Heart left ventricle (tissue), 7 donors: ENCODE measurements around a stretch of chr5.

DNA sequence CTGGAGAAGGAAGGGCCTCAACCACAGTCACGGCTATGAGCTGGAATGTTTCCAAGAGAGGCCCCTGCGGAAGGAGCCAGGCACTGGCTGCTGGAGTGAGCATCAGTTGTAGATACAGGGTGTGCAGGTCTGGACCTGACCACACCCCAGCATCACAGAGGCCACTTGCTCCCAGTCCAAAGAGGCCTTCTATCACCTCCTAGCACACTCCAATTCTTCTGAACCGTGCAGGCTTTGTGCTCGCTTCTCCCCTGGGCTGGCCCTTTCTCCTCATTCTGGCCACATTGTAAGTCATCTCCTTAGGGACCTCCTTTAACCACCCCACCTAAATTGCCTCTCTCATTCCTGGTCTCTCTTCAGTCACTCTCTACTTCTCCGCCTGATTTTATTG, 120.8 kb upstream of the BOD1 start:
- PRO-cap, 6 experiments = no peak in any of the 6 experiments
- RAMPAGE, long total RNA, 2 experiments = no peak in any of the 2 experiments
- RRBS = no CpG with 5 or more reads among the region's 5 CpGs

DNA sequence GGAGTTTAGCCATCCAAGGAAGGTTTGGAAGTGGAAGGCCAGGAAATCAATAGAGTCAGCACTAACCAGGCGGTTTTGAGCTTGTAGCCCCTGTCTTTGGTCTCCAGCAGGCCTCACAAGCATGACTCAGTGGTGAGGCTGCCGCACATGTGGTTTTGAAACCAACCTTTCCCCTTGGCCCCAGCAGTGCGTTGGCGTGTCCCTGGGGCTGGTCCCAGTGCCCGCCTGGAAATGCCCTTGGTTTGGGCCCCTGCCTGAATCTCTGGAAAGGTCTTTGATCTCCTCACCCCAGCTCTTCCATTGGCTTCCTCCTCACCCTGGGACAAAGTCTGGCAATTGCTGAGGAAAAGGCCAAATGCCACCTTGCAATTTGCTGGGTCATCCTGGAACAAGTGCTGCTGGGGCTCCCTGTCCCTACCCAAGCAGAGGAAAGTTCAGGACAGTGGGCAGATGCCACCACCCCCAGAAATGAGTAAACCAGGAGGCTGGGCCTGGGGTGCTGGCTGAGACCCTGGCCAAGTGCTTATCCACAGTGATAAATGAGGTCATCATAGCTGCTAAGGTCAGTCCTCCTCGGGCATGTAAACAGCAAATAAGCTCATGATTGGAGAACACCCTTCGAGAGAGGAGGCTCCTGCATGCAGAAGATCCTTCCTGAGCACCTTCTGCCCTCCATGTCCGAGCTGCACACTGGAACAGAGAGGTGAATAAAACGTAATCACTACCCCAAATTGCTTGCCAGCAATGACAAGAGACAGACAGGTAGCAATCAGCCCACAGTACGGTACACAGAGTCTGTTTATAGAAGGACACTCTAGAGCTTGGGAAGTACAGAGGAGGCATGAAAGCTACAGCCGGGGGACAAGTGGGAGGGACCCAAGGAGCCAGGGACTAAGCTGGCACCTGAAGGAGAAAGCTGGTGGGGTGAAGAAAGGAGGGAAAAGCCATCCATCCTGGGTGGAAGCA, 98.9 kb upstream of the CPEB4 start:
- PRO-cap, 6 experiments = no peak in any of the 6 experiments
- RAMPAGE, long total RNA, 2 experiments = no peak in any of the 2 experiments
- RRBS = no CpG with 5 or more reads among the region's 11 CpGs

DNA sequence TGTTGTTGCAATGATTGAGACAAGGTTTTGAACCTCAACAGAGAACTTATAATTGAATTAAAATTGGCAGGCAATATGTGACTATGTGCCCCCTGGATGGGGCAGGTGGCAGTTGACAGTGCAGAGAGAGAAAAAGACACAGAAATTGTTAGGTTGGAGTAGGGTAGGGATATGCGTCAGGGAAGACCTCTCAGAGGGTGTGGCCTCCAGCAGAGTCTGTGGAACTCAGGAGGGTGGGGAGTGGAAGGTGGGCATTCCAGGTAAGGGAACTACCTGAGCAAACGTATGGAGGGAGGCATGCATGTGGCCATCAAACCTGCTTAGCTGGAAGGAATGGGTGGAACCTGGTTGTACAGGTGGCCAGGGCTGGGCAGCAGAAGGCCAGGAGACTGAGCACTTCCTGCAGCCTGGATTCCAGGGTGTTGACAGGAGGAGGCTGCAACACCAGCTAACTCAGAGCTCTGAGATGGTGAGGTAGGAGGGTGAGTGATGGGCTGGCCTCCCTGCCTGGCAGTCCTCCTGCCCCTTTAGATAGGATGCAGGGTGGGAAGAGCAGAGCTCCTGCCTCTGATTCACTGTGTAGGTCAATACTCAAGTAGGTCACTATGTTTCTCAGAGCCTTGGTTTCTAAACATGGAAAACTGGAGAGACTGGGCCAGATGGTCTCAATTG, 92.6 kb upstream of the CPEB4 start:
- PRO-cap, 6 experiments = no peak in any of the 6 experiments
- RAMPAGE, long total RNA, 2 experiments = no peak in any of the 2 experiments
- RRBS = no CpG with 5 or more reads among the region's 2 CpGs

DNA sequence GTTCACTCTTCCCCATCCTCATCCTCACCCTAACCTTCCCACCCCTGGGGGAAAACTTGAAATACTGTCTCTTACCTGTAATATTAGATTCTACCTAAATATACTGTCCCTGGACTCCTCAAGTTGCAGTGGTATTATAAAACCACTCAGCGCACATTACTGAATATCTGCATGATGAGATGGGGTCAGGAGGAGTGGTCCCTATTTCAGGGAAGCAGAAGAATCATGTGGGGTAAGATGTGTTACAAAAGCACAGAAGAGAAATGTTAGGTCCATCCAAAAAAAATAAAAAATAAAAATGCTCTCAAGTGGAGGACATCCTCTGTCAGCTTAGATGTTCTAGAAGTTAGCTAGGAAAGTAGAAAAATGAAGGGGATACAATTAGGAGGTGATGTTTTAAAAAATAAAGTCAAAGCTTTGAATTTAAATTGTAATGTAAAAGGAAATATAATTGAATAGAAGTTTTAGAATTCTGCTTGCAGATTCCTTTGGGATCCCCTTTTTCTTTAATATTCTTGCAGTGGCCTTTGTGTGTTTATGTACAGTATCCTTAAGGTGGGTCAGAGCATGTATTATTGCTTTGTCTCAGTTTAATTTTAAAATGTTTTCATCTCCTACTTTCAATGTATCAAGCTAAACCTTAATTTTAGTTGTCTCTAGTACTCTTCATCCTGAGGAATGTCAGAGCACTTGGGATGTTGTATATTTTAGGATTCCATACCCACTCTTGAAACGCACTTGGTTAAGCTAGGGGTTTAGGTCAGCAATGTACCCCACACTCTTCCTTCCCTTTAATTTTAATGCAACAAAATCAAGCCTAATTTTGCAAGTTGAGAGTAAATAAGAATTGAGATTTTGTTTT, 20.5 kb downstream of the CPEB4 start:
- PRO-cap, 6 experiments = no peak in any of the 6 experiments
- RAMPAGE, long total RNA, 2 experiments = no peak in any of the 2 experiments
- RRBS = no CpG with 5 or more reads among the region's 2 CpGs

GRCh38 chr5:173920051-173920474, 31.9 kb downstream of the CPEB4 start:
- PRO-cap, 6 experiments = peak in 1 of 6 experiments; most common plus-strand start chr5:173920192 (in 1); most common minus-strand start chr5:173920150 (in 1)
- RAMPAGE, long total RNA, 2 experiments = no peak in any of the 2 experiments

GRCh38 chr5:173941870-173942680, 46.9 kb upstream of the C5orf47 start:
- PRO-cap, 6 experiments = no peak in any of the 6 experiments
- RAMPAGE, long total RNA, 2 experiments = no peak in any of the 2 experiments
- RRBS = no CpG with 5 or more reads among the region's 4 CpGs

- PRO-cap, 6 experiments = no peak in any of the 6 experiments
- RAMPAGE, long total RNA, 2 experiments = no peak in any of the 2 experiments
- RRBS = no CpG with 5 or more reads among the region's 3 CpGs
Measured at GRCh38 chr5:173947187-173947607, 41.8 kb upstream of the C5orf47 start.

DNA sequence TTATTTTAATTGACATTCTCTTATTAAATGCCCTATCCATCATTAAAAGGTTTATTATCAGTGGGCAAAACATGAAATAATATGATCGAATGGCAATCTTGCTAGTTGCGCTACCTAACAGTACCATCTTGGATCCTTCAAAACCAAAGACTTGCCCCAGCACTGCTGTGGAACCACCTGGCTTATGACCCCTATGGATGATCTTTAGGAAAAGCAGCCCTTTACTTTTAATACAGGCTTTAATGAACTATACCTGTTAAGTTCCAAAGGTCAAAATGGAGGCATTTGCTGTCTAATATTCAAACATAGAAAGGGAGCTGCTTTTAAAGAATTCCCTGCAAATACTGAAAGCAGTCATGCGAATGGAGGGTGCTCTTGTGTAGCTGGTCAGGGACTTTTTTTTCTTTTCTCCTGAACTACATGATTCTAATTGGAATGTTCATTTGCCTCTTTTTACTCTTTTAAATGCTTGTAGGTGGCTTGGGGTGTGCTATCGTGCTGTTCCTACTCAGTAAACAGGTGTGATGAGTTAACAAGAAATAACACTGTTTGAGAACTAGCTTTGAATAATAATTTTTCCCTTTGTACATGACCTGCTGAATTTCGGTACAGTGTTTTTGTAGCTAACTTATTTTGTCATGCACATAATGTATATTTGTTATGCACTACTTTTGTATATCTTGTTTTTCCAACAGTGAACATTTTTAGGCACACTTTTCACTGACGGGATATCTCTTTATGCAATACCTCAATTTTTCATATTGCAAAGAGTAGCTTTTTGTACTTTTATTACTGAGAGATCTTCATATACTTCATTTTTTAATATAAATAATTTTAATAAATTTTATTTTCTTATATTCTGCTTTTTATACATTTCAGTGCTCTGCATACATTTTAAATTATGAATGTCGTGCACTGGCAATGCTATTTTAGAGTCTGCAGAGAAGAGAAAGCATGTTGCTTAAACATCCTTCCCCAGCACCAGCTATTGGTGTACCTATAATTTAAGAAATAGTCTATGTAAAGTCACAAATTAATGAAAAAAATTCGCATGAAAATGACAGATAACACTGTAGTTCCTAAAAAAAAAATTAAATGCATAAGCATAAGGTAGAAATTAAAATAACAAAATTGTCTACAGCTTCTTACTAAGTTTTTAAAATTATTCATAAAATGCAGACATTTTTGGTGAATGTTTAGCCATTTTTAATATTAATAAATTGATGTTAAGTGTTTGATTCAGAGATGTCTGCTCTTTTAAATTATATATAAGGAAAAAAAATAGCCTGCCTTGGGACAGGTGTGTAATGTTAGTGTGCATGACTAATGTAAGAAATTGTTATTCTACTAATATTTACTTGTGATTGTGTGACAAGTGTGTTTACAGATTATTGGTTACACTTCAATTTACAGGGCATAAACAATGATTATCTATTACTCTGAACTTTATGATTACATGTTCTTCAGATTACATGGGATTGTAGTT, 30.8 kb upstream of the C5orf47 start:
- PRO-cap, 6 experiments = no peak in any of the 6 experiments
- RAMPAGE, long total RNA, 2 experiments = start-site peak on the plus strand in 1 of 2 experiments, centred at positions 1,104 to 1,214 of the sequence, 17 to 21 reads per replicate
- RRBS = no CpG with 5 or more reads among the region's 8 CpGs

GRCh38 chr5:174843730-174844006, 119.3 kb downstream of the MSX2 start:
- PRO-cap, 6 experiments = peak in 2 of 6 experiments; most common minus-strand start chr5:174843912 (in 2)
- RAMPAGE, long total RNA, 2 experiments = no peak in any of the 2 experiments
- RRBS = no CpG with 5 or more reads among the region's 5 CpGs

GRCh38 chr5:175444493-175445036, 583 bp upstream of the DRD1 start:
- PRO-cap, 6 experiments = no peak in any of the 6 experiments
- RAMPAGE, long total RNA, 2 experiments = no peak in any of the 2 experiments
- RRBS = 2% methylated on average over 49 of the region's 61 CpGs

- PRO-cap, 6 experiments = no peak in any of the 6 experiments
- RAMPAGE, long total RNA, 2 experiments = no peak in any of the 2 experiments
- RRBS = no CpG with 5 or more reads among the region's 8 CpGs
Measured at GRCh38 chr5:175467884-175468438, 10.4 kb upstream of the SFXN1 start.

- PRO-cap, 6 experiments = peak in 1 of 6 experiments; most common plus-strand start chr5:175796299 (in 1)
- RAMPAGE, long total RNA, 2 experiments = no peak in any of the 2 experiments
- RRBS = 0% methylated on average over 6 of the region's 36 CpGs
Measured at GRCh38 chr5:175795979-175796828, 75.2 kb upstream of the CPLX2 start.

GRCh38 chr5:175872390-175873540, 1.4 kb downstream of the CPLX2 start:
- PRO-cap, 6 experiments = no peak in any of the 6 experiments
- RAMPAGE, long total RNA, 2 experiments = no peak in any of the 2 experiments
- RRBS = 3% methylated on average over 21 of the region's 61 CpGs

GRCh38 chr5:175968473-175968698, 271 bp upstream of the THOC3 start:
- PRO-cap, 6 experiments = no peak in any of the 6 experiments
- RAMPAGE, long total RNA, 2 experiments = no peak in any of the 2 experiments
- RRBS = no CpG with 5 or more reads among the region's 3 CpGs

DNA sequence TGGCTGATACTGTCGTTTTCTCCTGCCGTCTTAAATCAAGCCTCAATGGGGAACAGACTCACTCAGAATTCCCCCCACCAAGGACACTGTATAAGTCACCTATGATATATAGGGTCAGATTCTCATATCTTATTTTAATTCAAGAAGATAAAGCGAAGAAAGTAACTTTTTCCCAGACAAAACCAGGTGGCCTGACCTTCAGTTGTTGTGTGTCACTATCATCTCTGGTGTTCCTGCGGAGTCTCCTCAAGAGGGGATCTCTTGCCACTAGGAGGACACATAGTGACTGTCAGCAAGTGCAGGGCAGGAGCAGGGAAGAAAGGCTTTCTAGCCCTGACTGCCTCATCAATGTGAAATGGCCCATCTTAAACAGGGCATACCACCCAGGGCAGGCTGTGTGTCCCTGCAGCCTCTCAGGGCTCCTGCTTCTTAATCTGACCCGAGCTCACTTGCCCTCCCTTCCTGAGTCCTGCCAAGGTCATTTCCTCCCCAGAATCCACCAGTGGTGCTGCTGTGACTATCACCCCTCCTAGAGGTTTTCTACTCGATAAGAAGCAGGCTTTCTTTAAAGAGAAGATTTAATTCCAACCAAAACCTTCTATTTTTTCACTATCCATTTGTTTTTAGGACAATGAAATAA, 57.5 kb upstream of the SIMC1 start:
- PRO-cap, 6 experiments = no peak in any of the 6 experiments
- RAMPAGE, long total RNA, 2 experiments = no peak in any of the 2 experiments
- RRBS = no CpG with 5 or more reads among the region's 6 CpGs

- PRO-cap, 6 experiments = no peak in any of the 6 experiments
- RAMPAGE, long total RNA, 2 experiments = no peak in any of the 2 experiments
- RRBS = 1% methylated on average over 2 of the region's 18 CpGs
Measured at GRCh38 chr5:176361095-176361415, 509 bp downstream of the KIAA1191 start.

- PRO-cap, 6 experiments = peak in 3 of 6 experiments; most common plus-strand start chr5:176381700 (in 2); most common minus-strand start chr5:176381505 (in 3)
- RAMPAGE, long total RNA, 2 experiments = no peak in any of the 2 experiments
- RRBS = no CpG with 5 or more reads among the region's 3 CpGs
Measured at GRCh38 chr5:176381448-176381853, 6.9 kb downstream of the NOP16 start.

DNA sequence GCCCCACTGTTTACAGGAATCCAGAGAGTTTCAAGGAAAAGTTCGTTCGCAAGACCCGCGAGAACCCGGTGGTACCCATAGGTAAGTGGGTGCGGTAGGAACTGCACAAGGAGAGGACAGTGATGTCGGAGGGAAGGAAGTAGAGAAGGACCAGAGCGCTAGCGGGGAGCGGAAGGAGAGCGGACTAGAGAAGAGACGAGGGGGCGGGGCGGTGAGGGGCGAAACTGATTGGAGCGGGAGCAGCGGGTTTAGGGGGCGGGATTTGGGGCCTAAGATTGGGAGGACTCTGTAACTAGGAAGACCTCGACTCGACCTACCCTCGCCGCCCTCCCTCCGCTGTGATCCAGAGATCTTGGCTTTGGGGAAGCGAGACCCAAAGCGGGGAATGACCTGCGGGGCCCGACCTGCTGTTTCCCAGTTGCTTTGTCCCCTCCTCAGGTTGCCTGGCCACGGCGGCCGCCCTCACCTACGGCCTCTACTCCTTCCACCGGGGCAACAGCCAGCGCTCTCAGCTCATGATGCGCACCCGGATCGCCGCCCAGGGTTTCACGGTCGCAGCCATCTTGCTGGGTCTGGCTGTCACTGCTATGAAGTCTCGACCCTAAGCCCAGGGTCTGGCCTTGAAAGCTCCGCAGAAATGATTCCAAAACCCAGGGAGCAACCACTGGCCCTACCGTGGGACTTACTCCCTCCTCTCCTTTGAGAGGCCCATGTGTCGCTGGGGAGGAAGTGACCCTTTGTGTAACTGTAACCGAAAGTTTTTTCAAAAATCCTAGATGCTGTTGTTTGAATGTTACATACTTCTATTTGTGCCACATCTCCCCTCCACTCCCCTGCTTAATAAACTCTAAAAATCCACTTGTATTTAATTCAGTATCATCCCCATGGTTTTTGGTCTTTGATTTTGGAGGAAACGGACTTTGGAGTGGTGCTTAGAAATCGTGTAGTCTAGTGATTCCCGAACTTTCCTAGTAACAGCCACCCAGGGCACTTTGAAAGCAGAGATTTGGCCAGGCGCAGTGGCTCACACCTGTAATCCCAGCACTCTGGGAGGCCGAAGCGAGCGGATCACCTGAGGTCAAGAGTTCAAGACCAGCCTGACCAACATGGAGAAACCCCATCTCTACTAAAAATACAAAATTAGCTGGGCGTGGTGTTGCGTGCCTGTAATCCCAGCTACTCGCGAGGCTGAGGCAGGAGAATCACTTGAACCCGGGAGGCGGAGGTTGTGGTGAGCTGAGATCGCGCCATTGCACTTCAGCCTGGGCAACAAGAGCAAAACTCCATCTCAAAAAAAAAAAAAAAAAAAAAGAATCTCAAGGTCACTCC, 806 bp downstream of the HIGD2A start:
- PRO-cap, 6 experiments = peak in 6 of 6 experiments; most common plus-strand start position 346 of the sequence (in 4); most common minus-strand start position 87 of the sequence (in 3)
- RAMPAGE, long total RNA, 2 experiments = no peak in any of the 2 experiments
- RRBS = no CpG with 5 or more reads among the region's 59 CpGs

- PRO-cap, 6 experiments = no peak in any of the 6 experiments
- RAMPAGE, long total RNA, 2 experiments = no peak in any of the 2 experiments
- RRBS = no CpG with 5 or more reads among the region's 11 CpGs
Measured at GRCh38 chr5:176416990-176417421, 667 bp upstream of the CLTB start.

DNA sequence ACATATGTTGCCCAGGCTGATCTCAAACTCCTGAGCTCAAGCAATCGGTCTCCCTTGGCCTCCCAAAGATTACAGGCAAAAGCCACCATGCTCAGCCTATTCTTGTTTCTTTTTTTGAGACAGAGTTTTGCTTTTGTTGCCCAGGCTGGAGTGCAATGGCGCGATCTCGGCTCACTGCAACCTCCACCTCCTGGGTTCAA, 13.5 kb downstream of the RNF44 start:
- PRO-cap, 6 experiments = no peak in any of the 6 experiments
- RAMPAGE, long total RNA, 2 experiments = no peak in any of the 2 experiments
- RRBS = no CpG with 5 or more reads among the region's 4 CpGs